ENCODE measurements around the genes SMIM12, DLGAP3 and ZMYM1.

- PRO-cap, result no peak
These were observed 105.3 kb upstream of the HMGB4 start for GRCh38 chr1:33758499-33759151.

GRCh38 chr1:34763470-34763942 is 4.0 kb downstream of the GJB4 start:
- PRO-cap, result no peak

DNA sequence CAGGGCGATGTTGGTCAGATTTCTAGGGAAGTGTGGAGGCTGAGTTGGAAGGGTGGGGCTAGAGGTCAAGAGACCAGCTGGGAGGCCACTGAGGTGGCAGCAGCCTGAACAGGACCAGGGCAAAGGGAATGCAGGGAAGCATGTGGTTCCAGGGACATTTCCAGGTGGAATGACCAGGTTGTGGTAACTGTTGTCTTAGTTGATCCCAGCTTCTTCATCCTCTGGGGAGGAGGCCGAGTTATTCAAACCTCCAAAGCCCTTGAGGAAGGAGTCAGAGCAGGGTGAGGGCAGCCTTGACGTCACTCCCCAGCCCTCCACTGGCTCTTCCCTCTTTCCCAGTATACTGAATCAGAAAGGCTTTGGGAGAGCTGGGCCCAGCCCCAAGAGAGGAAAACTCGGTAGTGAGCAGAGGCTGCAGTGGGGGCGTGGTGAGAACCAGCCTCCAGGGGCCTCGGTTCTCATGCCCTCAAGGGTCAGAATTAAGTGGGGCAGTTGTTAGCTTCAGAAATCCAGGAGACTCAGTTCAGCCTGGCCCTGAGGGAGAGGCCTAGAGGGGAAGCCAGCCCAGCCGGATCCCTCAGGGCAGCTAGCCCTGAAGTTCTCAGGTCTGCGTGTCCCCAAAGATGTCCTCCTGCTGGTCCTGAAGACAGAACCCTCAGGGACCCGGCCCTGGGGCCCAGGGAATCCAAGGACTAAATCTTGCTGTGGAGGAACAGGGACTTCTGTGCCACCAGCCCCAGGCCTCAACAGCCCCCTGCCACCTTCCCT is 1.8 kb upstream of the GJA4 start:
- PRO-cap, result bidirectional peak, plus-strand start at position 504 of the sequence, minus-strand start at position 223 of the sequence

DNA sequence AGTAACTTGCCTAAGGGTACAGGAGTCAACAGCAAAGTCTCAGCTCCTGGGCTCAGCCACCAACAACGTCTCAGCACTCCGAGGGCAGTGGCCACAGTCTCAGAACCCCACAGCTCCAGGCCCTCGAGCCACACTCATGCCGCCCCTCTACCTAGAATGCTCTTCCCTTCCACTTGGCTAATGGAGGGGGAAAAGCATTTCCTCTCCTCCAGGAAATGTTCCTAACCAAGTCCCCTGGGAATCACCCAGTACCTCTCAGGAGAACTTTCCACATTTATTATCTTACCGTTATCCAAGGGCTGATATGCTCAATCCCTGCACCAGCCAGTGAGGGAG is 1.0 kb upstream of the GJA4 start:
- PRO-cap, result no peak

GRCh38 chr1:34845390-34845795 is 14.2 kb downstream of the SMIM12 start:
- PRO-cap, result no peak

GRCh38 chr1:34859407-34860222 is at the start of gene SMIM12:
Gene SMIM12, minus strand, starts transcription at chr1:34859749.
- PRO-cap, result bidirectional peak, plus-strand start at chr1:34859912, minus-strand start at chr1:34859726

DNA sequence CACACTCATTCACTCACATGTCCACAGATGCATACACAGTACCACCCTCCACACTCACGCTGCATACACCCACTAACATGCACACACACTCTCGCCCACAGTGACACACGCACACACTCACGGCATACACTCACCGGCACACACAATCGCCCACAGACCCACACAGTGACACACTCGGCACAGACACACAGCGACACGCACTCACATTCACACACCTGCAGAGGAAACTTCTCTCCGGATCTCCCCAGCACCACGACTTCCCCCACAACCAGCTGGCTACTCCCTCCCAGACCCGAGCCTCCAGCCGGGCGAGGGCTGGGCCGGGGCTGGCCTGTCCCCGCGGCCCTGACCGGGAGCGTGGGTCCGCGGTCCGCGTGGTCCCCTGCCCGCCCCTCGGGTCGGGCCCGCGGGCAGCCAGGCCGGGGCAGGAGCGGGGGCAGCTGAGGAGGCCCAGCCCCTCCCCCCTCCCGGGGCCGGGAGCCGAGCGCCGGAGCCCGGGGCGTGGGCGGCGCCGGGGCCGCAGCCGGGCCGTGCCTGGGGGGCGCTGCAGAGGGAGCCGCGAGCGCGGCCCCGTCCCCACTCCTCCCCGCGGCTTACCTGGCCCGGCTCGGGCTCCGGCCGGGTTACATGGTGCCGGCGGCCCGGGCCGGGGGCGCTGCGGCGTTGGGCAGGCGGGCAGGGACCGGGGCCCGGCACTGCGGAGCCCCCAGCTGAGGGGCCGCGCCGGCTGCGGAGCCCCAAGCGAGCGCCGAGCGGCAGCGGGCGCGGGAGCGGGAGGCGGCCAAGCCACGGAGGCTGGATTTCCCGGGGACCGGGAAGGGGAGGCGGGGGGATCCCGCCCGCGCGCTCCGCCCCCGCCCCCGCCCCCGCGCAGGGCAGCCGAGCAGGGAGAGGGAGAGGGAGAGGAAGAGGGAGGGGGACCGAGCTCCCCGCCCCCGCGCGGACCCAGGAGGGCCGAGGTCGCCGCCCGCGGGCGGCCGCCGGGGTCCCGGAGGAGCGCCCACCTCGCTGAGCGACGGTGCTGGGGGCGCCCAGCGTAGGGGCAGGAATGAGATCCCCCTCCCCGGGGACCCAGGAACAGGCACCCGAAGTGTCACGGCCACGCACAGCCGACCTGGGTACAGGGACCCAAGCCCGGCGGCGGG is at the start of gene DLGAP3:
TSS of gene DLGAP3 (minus strand) at position 797 of the 1,145 bp plus-strand sequence.
- PRO-cap, result no peak

GRCh38 chr1:34984498-34985132 is 532 bp downstream of the TMEM35B start:
- PRO-cap, result no peak

DNA sequence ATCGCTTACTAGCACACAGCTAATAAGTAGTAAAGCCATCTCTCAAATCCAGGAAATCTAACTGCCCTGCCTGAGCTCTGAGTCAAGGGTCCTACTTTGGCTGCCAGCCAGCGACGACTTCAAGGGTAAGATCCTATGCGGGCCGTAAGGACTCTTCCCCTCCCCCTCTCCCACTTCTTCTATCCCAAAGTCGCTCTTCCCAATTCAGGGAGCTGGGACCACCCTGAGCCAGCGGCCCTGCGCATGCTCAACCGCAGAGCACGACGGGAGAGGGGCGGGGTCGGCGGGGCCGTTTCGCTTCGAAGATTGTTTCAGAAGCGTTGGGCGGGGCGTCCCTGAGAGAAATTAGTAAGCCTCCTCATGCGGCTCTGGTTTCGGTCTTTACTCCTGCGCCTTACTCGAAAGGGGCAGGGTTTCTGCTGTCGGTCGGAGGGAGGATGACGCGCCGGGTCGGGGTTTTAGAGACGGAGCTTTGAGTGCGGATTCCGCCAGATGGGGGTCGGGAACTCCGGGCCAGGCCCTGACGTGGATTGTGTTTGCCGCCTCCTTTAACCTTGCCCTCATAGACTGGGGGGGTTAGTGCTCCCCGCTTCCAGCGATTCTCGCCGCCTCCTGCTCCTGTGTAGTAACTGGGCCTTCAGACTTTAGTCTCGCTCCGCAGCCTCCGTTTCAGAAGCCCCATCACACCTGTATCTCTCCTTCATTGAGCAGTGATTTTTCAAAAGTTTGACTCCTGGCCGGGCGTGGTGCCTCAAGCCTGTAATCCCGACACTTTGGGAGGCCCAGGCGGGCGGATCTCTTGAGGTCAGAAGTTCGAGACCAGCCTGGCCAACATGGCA is at the start of gene ZMYM1:
TSS of gene ZMYM1 (plus strand) at position 291 of the 839 bp plus-strand sequence.
- PRO-cap, result no peak

- PRO-cap, result bidirectional peak, plus-strand start at chr1:35192147, minus-strand start at chr1:35192072
These were observed 1.2 kb downstream of the SFPQ start for GRCh38 chr1:35191606-35192316.

GRCh38 chr1:35192795-35192951 is 272 bp downstream of the SFPQ start:
- PRO-cap, result no peak

GRCh38 chr1:35319889-35320543 is 51.5 kb downstream of the ZMYM4 start:
- PRO-cap, result no peak

DNA sequence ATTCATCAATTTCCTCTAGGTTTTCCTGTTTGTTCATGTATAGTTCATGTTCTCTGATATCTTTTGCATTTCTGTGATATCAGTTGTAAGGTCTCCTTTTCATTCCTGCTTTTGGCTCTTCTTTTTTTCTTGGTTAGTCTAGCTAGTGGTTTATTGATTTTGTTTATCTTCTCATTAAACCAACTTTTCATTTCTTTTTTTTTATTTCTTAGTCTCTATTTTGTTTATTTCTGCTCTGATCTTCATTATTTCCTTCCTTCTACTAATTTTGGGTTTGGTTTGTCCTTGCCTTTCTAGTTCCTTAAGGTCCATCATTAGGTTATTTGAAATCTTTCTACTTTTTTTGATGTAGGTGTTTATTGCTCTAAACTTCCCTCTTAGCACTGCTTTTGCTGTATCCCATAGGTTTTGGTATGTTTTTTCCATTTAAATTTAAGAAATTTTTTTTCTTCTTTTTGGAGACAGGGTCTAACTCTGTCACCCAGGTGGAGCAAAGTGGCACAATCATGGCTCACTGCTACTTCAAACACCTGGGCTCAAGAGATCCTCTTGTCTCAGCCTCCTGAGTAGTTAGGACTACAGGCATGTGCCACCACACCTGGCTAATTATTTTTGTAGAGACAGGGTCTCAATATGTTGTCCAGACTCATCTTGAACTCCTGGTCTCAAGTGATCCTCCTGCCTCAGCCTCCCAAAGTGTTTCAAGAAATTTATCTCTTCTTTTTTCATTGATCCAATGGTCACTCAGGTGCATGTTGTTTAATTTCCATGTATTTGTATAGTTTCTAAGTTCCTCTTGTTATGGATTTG is 29.3 kb downstream of the KIAA0319L start:
- PRO-cap, result no peak

- PRO-cap, result no peak
These were observed 11.5 kb downstream of the C1orf216 start for GRCh38 chr1:35707113-35707659.

- PRO-cap, result no peak
These were observed 10.8 kb downstream of the C1orf216 start for GRCh38 chr1:35707660-35708449.

DNA sequence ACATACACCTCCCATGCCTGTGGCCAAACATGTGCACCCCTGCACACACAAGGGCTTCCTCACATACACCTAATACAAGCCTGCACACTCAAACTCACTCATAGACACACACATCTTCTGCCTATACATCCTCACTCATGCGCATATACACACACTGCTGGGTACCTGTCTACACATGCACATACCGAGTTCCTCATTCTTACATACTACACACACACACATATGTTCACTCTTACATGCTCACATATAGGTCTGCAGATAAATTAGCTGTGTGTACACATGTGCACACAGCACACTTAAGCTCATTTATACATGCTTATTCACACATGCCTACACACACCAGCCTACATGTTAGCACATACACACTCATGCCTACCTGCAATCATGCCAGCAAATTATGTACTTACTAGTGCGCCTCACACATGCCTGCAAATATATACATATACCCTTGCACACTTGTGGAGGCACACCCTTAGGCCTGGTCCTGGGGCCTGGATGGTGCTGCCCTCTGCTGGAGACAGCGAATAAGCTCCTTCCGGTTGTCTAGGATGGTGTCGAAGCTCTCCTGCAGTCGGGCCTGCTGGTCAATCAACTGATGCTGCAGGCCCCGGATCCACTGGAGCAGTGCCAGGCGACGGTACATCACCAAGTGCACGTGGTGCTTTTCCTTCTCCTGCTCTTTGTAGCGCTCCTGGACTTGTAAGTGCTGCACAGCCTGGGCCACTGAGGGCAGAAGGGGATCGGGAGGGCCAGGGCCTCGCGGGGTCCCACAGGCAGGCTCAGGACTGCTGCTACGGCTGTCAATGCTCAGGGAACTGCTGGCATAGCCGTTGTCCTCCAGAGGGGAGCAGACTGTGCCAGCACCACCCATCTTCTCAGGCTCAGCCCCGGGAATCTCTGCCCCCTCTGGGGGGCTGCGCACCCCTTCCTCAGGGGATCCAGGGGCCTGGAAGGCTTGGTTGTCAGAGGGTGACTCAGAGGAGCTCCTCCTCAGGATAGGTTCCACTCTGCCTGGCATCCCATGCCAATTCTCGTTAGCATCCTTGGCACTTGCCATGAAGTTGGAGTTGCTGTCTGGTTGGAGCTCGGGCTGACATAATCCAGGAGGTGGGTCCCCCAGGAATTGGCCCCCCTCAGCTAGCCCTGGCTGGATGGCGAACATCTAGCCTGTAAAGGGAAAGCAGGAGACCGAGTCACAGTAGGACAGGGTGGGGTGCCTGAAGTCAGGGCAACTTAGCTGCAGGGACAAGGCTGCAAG is 3.1 kb downstream of the C1orf216 start:
- PRO-cap, result no peak

DNA sequence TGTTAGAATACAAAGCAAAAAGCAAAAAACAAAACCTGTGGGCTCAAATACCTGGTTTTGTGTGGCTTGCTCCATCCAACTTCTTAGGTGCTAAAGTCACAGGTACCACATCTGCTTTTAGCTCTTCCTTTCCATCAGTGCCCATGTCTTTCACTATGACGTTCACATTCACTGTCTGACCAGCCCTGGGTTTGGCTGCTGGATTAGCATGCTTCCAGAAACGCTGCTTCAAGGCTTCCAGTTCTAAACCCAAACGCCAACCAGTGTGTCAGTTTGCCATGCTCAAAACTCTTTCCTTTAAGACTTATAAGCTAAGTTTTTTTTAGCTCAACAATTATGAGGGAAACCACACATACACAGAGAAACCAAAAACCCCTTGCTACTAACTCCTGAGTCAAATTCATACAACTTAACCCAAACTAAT is 16.1 kb downstream of the CLSPN start:
- PRO-cap, result no peak

GRCh38 chr1:35854560-35855048 is 28.4 kb upstream of the AGO1 start:
- PRO-cap, result no peak

DNA sequence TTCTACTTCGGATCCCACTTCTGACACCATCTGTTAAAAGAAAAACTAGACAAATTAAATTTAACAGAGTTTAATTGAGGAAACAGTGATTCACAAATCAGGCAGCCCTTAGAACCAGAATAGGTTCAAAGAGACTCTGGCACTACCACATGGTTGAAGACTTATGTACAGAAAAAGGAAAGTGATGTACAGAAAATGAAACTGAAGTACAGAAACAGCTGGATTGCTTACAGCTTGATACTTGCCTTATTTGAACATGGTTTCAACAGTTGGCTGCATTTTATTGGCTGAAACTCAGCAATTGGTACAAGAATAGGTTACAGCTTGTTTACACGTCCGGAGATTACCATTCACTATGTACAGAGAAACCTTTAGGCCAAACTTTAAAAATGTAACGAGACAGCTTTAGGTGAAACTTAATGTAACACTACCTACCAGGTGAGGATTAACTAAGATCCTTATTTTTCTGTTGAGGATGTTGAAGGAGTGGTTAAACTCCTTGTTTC is 60.5 kb upstream of the TEKT2 start:
- PRO-cap, result no peak

DNA sequence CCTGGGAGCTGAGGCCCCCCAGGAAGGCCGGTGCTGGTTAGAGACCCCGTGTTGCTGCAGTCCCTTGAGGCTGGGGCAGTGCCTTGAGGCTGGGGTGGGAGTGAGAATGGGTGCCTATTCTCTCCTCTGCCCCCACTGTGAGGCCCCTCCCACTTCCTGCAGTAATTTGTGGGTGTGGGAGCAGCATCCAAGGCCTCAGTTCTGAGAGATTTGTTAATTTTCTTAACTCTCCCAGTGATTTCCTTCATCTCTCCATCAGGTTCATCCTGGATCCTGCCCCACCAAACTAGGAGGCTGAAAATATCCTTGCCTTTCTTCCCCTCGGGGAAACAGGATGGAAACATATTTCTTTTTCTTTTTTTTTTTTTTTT is 2.6 kb upstream of the TRAPPC3 start:
- PRO-cap, result unidirectional peak, minus-strand start at position 137 of the sequence